ENCODE measurements around a stretch of chr10.

DNA sequence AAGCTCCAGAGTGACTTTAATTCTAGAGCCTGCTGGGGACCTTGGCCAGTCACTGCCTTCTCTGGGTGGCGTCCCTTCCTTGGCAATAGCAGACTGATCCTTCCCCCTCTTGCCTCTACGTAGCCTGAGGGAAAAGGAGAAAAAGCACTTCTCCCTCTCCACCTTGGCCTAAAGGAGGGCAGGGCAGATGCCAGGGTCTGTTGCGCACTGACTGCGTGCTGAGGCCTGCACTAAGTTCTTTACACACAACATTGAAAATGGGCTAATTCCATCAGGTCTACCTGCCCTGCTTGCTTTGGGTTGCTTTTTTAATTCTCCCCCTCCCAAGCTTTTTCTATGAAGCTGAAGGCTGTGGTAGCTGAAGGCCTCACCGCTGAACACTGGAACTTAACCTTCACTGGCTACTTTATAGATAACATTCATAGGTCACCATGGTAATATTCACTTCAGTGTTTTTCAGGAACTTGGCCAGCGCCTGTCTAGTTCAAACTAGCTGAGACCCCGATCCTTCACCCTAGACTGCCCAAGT, 28.9 kb downstream of the PRF1 start:
CAGE:
- cytosol, long polyA minus RNA = no peak
- cytosol, long polyA plus RNA = no peak
- long polyA plus RNA = no peak
- nucleus, long polyA minus RNA = no peak
- nucleus, long polyA plus RNA = no peak

DNA sequence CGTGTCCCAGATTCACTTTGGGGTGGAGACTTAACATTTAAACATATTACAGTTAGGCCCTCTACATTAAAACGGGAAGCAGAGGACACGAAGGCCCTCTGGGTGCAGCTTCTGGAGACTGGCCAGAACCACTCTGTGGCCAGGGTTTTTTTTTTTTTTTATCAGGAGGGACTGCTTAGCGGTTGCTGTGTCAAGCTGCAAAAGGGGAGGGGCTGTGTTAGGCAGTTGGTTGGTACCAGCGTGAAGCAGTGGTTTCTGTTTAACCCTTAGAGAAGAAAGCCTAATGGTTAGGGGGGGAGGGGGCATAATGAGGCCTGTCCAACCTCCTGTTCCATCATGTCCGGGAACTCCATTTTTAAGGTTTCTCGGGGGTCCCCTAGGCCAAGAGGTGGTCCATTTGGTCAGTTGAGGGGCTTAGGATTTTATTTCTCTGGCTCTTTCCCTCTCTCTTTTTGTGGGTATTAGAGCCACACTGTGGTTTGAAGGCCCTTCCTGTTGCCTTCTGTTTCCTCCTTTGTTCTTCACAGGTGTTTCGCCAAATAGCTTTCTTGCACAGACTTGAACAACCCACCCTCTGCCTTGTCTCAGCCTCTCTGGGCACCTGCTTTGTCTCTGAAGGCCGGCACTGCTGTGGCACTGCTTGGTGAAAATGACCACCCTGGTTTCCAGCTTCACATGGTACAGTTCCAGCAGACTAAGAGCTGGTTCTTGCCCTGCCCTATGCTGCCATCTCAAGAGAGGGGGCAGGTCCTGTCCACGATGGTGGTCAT, 26.4 kb downstream of the PRF1 start:
CAGE:
- cytosol, long polyA minus RNA = no peak
- cytosol, long polyA plus RNA = no peak
- long polyA plus RNA = no peak
- nucleus, long polyA minus RNA = no peak
- nucleus, long polyA plus RNA = no peak

GRCh38 chr10:70603182-70604161, 931 bp upstream of the PRF1 start:
CAGE:
- cytosol, long polyA minus RNA = no peak
- cytosol, long polyA plus RNA = no peak
- long polyA plus RNA = no peak
- nucleus, long polyA minus RNA = no peak
- nucleus, long polyA plus RNA = no peak

CAGE:
- cytosol, long polyA minus RNA = no peak
- cytosol, long polyA plus RNA = no peak
- long polyA plus RNA = no peak
- nucleus, long polyA minus RNA = no peak
- nucleus, long polyA plus RNA = no peak
Observed at GRCh38 chr10:70679420-70680120, 7.3 kb downstream of the ADAMTS14 start.

GRCh38 chr10:71064544-71065010, 147.8 kb upstream of the UNC5B start:
CAGE:
- cytosol, long polyA minus RNA = no peak
- cytosol, long polyA plus RNA = no peak
- long polyA plus RNA = no peak
- nucleus, long polyA minus RNA = no peak
- nucleus, long polyA plus RNA = no peak

DNA sequence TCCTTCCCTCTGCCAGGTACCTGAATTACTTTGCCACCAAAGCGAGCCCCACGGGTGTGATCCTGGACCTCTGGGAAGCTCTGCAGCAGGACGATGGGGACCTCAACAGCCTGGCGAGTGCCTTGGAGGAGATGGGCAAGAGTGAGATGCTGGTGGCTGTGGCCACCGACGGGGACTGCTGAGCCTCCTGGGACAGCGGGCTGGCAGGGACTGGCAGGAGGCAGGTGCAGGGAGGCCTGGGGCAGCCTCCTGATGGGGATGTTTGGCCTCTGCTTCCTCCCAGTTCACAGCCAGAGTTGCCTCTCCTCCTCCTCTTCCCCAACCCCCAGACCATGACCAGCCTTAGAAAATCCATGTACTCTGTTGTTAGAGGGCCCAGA, 20.0 kb upstream of the SLC29A3 start:
CAGE:
- cytosol, long polyA minus RNA = no peak
- cytosol, long polyA plus RNA = no peak
- long polyA plus RNA = no peak
- nucleus, long polyA minus RNA = no peak
- nucleus, long polyA plus RNA = no peak

CAGE:
- cytosol, long polyA minus RNA = no peak
- cytosol, long polyA plus RNA = no peak
- long polyA plus RNA = no peak
- nucleus, long polyA minus RNA = no peak
- nucleus, long polyA plus RNA = no peak
Observed at GRCh38 chr10:71302961-71303542, 16.0 kb upstream of the SLC29A3 start.

GRCh38 chr10:71347829-71348293, 28.8 kb downstream of the SLC29A3 start:
CAGE:
- cytosol, long polyA minus RNA = no peak
- cytosol, long polyA plus RNA = no peak
- long polyA plus RNA = no peak
- nucleus, long polyA minus RNA = no peak
- nucleus, long polyA plus RNA = no peak

DNA sequence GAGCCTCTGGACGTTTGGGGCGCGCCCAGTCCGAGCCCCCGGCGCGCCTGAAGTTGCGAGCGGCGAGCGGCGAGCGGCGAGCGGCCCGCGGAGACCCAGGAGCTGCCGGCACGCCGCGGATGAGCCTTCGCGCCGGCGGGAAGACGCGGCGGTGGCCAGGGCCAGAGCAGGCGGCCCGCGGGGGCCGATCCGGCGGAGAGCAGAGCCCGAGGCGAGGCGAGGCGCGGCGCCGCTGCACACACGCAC, 273 bp downstream of the CDH23 start:
CAGE:
- cytosol, long polyA minus RNA = no peak
- cytosol, long polyA plus RNA = no peak
- long polyA plus RNA = no peak
- nucleus, long polyA minus RNA = no peak
- nucleus, long polyA plus RNA = no peak

CAGE:
- cytosol, long polyA minus RNA = no peak
- cytosol, long polyA plus RNA = no peak
- long polyA plus RNA = no peak
- nucleus, long polyA minus RNA = no peak
- nucleus, long polyA plus RNA = no peak
Observed at GRCh38 chr10:71709105-71709481, 10.5 kb downstream of the C10orf105 start.

DNA sequence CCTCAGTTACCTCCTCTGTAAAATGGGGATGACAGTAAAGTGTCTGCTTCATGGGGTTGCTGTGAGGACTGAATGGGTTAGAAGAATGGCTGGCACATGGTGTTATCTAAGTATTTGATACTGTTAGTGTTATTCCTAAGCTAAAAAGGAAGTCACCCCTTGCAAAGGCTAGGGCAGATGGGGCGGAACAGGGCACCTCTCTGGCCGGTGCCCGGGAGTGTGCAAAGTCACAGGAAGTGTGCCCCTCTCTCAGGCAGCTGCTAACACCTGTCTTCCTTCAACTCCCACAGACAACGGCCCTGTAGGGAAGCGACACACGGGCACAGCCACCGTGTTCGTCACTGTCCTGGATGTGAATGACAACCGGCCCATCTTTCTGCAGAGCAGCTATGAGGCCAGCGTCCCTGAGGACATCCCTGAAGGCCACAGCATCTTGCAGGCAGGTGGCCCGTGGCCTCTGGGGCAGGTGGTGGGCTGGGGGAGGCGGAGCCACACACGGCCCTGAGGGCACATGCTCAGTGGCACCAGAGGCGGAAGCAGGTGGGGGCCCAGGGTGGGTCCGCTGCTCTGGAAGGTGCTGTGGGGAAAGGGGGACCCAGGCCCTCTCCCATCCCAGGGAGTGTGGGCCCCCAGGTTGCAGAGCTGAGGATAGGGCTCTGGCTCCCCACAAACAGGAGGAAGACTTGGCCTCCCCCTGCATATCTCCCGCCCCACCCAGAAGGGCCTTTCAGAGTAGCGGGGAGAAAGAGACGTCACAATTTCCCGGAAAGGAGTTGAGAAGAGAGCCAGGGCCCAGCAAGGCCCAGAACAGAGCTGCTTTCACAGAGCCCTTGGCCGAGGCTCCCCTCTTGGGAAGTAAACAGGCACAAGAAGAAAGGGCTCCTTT, 7.0 kb downstream of the C10orf105 start:
CAGE:
- cytosol, long polyA minus RNA = no peak
- cytosol, long polyA plus RNA = no peak
- long polyA plus RNA = no peak
- nucleus, long polyA minus RNA = no peak
- nucleus, long polyA plus RNA = no peak

GRCh38 chr10:71744408-71745241, 25.0 kb upstream of the C10orf105 start:
CAGE:
- cytosol, long polyA minus RNA = no peak
- cytosol, long polyA plus RNA = no peak
- long polyA plus RNA = no peak
- nucleus, long polyA minus RNA = no peak
- nucleus, long polyA plus RNA = no peak

DNA sequence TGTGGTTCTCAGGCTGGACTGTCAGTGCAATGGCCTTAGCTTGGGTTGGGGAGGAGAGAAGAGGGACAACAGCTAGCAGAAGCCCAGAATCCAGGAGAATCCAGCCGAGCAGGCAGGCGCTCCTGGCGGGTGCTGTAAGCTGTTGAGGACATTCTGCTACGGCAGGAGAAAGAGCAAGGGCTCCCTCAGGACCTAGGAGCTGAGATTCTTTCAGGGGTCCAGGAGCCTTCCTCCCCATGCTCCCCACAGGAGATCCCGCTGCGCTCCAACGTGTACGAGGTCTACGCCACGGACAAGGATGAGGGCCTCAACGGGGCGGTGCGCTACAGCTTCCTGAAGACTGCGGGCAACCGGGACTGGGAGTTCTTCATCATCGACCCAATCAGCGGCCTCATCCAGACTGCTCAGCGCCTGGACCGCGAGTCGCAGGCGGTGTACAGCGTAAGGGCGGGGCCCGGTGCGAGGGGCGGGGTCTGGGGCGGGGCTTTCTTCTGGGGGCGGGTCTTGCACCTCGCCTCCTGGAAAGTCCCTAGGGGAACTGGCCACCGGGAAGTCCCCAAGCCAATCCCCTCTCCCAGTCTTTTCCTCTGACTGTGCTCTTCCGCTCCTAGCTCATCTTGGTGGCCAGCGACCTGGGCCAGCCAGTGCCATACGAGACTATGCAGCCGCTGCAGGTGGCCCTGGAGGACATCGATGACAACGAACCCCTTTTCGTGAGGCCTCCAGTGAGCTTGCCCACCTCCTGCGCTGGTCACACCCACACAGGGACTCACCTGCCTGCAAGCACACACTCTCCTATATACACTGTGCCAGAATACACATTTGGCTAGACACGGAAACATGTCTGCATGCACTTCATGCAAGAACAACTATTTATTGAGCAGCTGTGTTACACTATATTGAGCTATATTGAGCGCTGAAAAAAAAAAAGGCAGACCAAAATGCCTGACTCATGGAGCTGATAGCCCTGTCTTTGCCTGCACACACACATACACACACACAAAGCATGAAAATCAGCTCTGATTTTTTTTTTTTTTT, 32.6 kb upstream of the VSIR start:
CAGE:
- cytosol, long polyA minus RNA = no peak
- cytosol, long polyA plus RNA = no peak
- long polyA plus RNA = no peak
- nucleus, long polyA minus RNA = no peak
- nucleus, long polyA plus RNA = no peak

CAGE:
- cytosol, long polyA minus RNA = no peak
- cytosol, long polyA plus RNA = no peak
- long polyA plus RNA = no peak
- nucleus, long polyA minus RNA = no peak
- nucleus, long polyA plus RNA = no peak
Observed at GRCh38 chr10:71814563-71815423, 36.3 kb downstream of the PSAP start.

DNA sequence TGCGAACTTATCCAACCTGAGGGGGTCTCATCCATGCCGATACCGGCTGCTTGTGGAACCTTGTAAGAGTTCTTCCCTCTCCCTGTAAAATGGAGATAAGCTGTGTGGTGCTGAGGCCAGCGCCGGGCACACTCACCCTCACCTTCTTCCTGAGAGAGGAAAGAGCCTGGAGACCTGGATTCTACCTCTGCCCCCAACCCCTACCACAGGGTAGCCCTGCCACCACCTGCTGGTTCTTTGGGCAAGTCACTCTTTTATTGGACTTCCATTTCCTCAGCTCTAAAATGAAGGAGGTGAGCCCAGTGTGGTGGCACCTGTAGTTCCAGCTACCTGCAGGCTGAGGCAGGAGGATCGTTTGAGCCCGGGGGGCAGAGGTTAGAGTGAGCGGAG, 38.4 kb upstream of the PSAP start:
CAGE:
- cytosol, long polyA minus RNA = no peak
- cytosol, long polyA plus RNA = no peak
- long polyA plus RNA = no peak
- nucleus, long polyA minus RNA = no peak
- nucleus, long polyA plus RNA = no peak

CAGE:
- cytosol, long polyA minus RNA = no peak
- cytosol, long polyA plus RNA = no peak
- long polyA plus RNA = no peak
- nucleus, long polyA minus RNA = no peak
- nucleus, long polyA plus RNA = no peak
Observed at GRCh38 chr10:71903549-71904244, 52.6 kb upstream of the PSAP start.

CAGE:
- cytosol, long polyA minus RNA = no peak
- cytosol, long polyA plus RNA = no peak
- long polyA plus RNA = no peak
- nucleus, long polyA minus RNA = no peak
- nucleus, long polyA plus RNA = no peak
Observed at GRCh38 chr10:71984483-71985382, 20.5 kb downstream of the CHST3 start.

CAGE:
- cytosol, long polyA minus RNA = no peak
- cytosol, long polyA plus RNA = no peak
- long polyA plus RNA = no peak
- nucleus, long polyA minus RNA = no peak
- nucleus, long polyA plus RNA = no peak
Observed at GRCh38 chr10:72011117-72011972, 47.1 kb downstream of the CHST3 start.

GRCh38 chr10:72046848-72047341, 41.5 kb downstream of the SPOCK2 start:
CAGE:
- cytosol, long polyA minus RNA = no peak
- cytosol, long polyA plus RNA = no peak
- long polyA plus RNA = no peak
- nucleus, long polyA minus RNA = no peak
- nucleus, long polyA plus RNA = no peak

GRCh38 chr10:72066660-72067356, 21.5 kb downstream of the SPOCK2 start:
CAGE:
- cytosol, long polyA minus RNA = no peak
- cytosol, long polyA plus RNA = no peak
- long polyA plus RNA = no peak
- nucleus, long polyA minus RNA = no peak
- nucleus, long polyA plus RNA = no peak